Thoracic aorta (tissue), 1 donor: ENCODE data around the genes POPDC2, SLC15A2 and CASR.

GRCh38 chr3:119570002-119570696 is 9.1 kb upstream of the ADPRH start:
- RAMPAGE, long total RNA = no peak

- RAMPAGE, long total RNA = no peak
These were observed 683 bp downstream of the PLA1A start for GRCh38 chr3:119598338-119598798.

DNA sequence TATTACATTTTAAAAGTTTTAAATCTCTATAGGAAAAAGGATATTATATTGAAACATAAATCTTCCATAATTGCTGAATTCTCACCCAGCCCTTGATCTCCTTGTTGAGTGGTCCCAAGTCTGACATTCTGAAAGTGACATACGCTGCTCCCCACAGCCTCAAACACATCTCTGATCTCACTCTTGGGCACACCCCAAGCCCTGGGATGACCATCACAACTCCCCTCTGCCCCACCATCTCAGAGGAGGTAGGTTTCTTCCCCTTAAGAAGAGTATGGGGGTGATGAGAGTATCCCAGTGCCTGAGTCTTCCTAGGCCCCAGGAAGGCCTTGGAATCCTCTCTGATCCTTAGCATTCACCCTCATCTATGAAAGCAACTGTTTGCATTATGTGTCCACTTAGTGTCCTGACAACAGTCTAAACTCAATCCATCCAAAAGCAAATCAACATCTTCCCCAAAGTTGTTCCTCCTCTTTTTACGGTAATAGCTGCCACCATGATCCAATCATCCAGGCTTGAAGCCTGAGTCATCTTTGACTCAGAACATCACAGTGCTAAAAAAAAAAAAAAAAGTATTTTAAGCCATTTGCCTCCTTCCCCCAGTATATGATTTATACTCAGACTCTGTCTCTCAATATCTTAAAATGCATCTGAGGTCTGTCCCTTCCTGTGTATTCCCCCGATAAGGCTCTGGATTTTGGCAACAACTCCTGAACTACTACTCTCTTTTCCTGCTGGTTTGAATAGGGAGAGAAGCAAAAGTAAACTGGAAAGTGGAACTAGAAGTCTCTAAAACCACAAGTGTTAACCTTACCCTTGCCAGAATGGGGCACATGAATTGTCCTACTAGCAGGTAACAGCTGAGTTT is 22.6 kb downstream of the POPDC2 start:
- RAMPAGE, long total RNA = no peak

DNA sequence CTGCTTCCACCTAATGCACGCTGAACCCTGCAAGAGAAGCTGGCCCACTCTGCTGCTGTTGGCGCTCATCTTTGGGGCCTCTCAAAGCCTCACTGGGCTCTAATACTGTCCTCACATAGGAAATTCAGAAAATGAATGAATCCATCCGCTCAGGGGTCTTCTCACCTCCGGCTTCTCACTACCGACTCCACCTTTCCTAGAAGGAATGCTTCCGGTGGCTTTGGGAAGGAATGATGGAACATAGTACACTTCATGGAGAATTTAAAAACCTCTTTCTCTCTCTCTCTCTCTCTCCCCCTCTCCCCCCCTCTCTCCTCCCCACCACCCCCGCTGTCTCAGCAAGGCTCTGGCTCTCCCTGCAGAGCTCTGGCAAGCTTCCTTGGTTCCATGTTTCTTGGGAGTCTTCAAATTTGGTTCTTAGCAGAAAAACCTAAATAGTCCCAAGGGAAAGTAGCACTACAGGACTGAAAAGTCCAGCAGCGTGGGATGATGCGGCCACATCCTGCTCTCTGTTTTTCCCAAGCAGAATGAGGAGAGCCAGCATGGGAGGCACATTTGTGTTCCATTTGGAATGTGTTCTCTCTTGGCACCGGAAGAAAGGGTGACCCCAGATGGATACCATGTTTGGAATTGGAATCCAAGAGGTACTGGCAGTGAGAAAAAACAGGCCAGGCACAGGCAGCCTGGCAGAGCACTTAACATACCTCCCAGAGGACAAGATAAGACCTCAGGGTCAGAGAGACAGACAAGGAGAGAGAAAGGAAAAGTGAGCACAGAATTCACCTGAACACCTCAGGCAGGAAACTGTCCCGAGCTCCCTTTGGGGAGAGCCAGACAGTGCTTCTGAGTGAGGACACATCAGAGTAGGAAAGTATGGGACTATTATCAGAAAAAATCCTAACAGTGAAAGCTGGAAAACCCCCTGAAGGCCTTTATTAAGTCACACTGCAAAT is at the start of gene POPDC2:
Gene POPDC2, minus strand, starts transcription at position 235 of the 953 bp plus-strand sequence.
- RAMPAGE, long total RNA = no peak

DNA sequence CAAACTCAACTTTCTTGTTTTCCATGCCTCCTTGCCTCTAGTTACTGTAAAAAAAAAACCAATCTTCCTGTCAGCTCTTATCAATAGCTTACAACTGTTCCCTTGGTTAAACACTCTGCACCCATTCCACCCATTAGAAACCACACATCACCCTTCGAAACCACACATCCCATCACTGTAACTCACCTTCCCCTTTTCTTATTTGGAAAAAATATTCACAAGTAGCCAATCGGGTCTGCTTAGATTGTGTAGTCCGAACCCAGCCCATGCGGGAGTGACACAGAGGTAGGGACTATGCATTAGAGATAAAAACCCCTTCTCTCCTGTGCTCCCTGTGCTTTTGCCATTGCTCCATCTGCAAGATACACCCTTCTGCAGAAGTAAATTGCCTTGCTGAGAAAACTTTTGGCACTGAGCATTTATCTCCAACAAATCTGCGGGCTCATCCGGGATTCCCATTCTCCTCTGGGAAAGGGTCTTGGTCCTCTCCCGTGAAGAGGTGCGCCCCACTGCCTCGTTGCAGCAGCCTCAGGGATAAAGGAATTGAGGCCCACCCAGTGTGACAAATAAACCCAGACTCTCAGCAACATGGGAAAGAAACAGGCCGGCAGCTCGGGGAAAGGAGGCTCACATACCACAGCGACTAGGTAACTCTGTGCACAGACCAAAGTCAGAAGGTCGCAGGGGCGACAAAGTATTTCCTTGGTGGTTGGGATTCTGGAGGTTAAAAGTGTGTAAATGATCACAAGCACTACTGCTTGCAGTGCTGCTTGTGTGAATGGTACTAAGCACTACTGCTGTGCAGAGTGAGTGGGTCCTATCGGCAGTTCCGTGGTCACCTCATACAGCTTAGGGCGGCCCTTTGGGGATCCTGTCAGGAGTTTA is 54.6 kb downstream of the GSK3B start:
- RAMPAGE, long total RNA = no peak

- RAMPAGE, long total RNA = no peak
These were observed 963 bp downstream of the GSK3B start for GRCh38 chr3:120093191-120093776.

DNA sequence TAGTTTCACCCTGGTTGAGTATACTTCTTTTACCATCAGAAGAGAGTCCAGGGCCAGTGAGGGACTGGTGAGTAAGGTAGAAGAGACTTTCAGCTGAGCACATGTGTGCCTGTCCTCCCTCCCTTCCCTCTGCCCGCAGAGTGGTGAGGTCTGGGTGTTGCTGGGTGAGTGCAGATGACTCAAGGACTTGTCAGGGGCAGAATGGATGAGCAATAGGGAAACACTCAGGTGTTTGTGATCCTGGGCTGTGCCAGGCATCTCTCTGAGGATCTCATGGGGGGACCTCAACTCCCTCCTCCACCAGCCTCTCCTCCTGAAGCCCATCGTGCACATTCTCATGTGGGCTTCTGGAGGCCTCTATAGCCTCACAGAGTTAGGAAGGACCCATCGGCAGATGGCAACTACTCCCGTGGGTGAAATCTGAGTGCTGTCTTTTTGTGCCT is 76.0 kb upstream of the GSK3B start:
- RAMPAGE, long total RNA = no peak

- RAMPAGE, long total RNA = no peak
These were observed 38.6 kb upstream of the LRRC58 start for GRCh38 chr3:120387753-120388089.

GRCh38 chr3:120417010-120417898 is 33.5 kb downstream of the FSTL1 start:
- RAMPAGE, long total RNA = no peak

- RAMPAGE, long total RNA = no peak
These were observed 31.1 kb downstream of the FSTL1 start for GRCh38 chr3:120419688-120420089.

DNA sequence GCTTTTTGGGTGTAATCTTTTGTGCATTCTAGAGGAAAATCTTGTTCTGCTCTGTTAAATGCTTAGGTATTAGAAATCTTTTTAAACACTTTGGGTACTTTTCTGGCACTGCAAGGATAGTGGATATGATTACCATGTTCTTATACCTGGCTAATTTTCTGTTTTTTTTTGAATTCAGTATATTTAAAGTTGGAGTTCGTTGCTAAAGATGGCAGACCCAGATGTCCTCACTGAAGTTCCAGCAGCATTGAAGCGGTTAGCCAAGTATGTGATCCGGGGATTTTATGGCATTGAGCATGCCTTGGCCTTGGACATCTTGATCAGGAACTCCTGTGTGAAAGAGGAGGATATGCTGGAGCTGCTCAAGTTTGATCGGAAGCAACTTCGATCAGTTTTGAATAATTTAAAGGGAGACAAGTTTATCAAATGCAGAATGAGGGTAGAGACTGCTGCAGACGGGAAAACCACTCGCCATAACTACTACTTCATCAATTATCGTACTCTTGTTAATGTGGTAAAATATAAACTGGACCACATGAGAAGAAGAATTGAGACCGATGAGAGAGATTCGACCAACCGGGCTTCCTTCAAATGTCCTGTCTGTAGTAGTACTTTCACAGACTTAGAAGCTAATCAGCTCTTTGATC is 7.9 kb downstream of the GTF2E1 start:
- RAMPAGE, long total RNA = no peak

DNA sequence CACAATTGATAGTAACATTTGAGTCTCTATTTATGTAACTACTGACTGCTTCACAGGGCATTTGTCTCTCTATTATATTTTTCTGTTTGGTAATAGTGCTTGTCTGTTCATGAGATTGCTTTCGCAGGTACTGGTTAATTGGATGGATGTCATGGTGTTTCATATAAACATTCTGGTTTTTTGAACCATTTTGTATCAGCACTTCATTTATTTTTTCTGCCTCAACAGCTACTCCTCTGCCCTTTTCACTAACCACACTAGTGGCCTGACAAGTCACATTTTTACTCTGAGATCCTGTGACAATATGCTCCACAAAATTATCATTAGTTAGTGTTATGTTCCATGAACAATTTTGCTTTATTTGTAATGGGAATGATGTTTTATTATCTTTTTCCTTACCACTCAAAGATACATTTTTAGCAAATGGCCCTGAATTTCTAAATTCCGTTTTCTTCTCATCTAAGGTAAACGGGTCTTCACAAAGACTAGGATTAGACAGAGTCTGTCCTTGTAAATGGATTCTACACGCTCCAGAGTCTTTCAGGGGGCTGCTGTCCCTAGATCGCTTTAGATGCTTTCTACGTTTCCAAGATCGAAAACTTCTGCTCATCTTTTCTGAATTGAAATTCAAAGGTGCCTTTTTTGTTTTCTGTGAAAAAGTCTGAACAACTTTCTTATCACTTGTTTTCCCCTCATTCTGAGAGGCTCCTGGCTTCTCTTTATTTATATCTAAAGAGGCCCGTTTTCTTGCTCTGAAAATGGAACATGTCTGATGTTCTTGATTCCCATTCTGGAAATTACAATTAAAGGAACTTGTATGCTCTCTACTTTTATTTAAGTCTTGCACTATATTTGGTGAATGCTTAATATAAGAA is 56.3 kb downstream of the POLQ start:
- RAMPAGE, long total RNA = no peak

DNA sequence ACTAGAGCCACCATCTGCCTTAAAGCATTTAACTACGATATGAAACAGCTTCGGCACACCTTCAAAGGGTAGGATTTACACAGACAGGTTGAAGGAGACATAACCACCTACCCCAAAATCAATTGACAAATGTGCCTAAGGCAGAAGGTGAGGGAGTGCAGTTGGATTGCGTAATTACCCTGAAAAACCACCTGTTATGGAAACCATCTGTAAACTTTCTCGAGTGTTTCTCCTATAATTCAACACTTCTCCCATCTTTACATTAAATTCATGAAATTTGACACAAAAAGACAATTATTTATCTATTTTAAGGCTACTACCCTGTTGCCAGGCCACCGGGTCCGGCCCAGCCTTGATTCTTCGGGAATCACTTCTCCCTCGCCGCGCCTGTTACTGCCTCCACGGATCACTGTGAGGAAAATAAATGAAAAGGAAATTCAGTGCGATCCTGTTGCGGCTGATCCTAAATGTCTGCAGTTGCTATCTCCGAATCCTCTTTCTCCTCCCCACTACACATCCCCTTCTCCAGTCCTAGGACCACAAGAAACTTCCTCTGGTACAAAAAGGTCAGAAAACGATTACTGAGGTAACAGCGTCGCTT is 689 bp downstream of the IQCB1 start:
- RAMPAGE, long total RNA = no peak

- RAMPAGE, long total RNA = no peak
These were observed at the start of gene SLC15A2 for GRCh38 chr3:121894124-121894893. Gene SLC15A2 (plus strand): TSS chr3:121894401.

DNA sequence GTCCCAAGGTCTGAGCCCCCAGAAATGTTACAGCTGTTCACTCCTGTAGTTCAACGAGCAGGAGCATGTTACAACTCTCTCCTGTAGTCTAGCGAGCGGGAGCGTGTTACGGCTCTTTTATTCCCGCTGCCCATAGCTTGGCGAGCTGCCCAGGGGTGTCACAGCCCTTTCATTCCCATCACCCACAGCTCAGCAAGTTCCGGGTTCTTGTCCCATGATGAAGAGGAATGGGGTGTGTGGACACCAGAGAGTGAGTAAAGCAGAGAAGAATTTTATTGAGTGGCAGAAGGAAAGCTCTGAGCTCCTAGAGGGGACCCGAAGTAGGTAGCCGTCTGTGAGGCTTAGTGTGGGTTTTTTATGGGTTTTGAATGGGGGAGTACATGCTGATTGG is 24.9 kb downstream of the SLC15A2 start:
- RAMPAGE, long total RNA = no peak

DNA sequence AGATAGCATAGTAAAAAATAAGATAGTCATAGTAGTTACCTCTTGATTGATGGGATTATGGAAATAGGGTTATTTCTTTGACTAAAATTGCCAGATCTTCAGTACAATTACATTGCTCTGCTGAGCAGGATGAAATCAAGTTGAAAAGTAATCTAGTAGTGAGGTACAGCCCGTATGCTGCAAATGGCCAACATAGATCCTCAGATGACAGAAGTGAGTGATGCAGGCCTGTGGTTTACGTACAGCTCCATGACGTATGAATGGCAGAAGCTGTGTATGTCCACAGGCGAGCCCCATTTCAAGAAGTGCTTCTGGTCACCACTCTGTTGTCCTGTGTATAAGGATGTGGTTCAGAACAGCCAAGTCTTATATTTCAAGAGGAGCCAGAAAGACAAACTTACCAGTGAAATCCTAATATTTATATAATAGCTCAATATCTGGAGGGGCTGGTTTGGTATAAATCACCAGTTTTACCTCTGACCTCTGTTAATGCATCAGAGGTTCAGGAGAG is 9.2 kb downstream of the CD86 start:
- RAMPAGE, long total RNA = no peak

GRCh38 chr3:122088460-122088854 is 33.3 kb downstream of the CD86 start:
- RAMPAGE, long total RNA = no peak

GRCh38 chr3:122183533-122184170 is at the start of gene CASR:
Gene CASR (plus strand): TSS chr3:122183668.
- RAMPAGE, long total RNA = no peak

- RAMPAGE, long total RNA = no peak
These were observed 8.2 kb downstream of the FAM162A start for GRCh38 chr3:122392029-122392657.

DNA sequence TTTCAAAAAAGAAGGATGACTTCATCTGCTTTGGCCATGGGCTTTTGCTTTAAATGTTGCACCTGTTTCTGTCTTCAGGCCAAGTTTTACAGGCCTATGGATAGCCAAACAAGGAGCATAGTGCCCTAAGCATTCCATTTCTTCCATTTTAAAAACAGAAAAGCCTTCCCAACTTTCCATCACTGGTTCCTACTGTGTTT is 3.3 kb downstream of the PARP9 start:
- RAMPAGE, long total RNA = no peak